Mammary epithelial cell (primary cell): Measurements from ENCODE around the genes RPS19, ARHGEF1, ZNF526, LIPE and LYPD3.

DNA sequence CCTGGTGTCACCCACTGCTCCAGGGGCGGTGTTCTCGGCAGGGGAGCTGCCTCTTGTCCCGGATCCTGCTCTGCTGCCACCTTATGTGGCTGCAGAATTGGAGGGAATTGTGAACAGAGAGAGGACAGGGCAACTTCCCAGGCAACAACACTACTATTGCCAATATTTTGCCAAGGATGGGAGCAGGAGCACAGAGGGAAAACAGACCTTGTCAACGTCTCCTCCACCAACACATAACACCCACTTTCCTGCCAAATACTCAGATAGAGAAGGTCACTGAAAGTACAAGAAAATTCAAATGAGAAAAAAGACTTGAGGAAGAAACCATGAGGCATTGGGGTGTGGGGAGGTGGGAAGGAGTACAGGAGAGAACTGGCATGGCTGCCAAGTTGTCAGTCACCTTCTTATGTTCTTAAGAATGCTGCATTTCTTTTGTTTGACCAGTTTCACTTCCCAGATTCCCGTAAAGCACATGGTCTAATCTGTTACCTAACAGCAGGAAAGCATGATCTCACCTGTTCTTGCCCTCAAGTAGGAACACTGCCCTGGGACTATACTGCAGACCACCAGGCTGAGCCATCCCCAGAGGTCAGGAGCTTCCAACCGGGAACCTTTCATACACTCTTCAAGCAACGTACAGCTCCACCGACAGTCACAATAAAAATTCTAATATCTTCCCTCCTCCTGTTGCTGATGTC is 4.7 kb upstream of the CEACAM6 start:
- CAGE, long polyA plus RNA, result no peak
- RRBS, result no CpG with 5 or more reads among the region's 8 CpGs

DNA sequence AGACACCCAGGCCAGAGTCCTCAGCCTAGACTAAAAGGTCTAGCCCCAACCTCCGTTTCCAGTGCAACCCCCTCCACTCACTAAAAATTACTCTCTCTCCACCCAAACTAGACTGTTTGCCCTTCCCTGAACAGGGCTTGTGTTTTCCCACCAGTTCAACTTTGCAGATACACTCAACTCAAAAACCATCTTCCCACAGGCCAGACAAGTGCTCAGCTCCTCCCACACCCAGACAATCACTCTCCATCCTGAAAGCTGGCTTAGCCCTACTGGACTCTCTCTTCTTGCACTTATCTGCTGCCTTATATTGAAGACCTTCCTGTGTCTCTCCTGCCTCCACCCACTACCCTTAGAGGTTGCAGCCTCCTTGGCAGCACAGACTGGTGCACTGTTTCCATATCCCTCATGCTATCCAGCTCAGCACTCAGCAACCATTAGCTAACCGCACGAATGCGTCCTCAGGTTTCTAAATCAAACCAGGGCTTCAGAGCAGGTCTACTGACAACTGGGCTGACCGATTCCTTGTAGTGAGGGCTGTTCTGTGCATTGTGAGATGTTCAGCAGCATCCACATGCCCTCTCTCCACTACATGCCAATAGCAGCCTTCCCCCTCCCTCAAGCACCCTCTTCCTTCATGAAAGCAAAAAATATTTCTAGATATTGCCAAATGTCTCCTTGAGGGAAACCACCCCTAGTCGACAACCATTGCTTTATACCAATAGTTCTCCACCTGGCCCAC is 2.8 kb upstream of the CEACAM6 start:
- CAGE, long polyA plus RNA, result no peak
- RRBS, result no CpG with 5 or more reads among the region's 6 CpGs

DNA sequence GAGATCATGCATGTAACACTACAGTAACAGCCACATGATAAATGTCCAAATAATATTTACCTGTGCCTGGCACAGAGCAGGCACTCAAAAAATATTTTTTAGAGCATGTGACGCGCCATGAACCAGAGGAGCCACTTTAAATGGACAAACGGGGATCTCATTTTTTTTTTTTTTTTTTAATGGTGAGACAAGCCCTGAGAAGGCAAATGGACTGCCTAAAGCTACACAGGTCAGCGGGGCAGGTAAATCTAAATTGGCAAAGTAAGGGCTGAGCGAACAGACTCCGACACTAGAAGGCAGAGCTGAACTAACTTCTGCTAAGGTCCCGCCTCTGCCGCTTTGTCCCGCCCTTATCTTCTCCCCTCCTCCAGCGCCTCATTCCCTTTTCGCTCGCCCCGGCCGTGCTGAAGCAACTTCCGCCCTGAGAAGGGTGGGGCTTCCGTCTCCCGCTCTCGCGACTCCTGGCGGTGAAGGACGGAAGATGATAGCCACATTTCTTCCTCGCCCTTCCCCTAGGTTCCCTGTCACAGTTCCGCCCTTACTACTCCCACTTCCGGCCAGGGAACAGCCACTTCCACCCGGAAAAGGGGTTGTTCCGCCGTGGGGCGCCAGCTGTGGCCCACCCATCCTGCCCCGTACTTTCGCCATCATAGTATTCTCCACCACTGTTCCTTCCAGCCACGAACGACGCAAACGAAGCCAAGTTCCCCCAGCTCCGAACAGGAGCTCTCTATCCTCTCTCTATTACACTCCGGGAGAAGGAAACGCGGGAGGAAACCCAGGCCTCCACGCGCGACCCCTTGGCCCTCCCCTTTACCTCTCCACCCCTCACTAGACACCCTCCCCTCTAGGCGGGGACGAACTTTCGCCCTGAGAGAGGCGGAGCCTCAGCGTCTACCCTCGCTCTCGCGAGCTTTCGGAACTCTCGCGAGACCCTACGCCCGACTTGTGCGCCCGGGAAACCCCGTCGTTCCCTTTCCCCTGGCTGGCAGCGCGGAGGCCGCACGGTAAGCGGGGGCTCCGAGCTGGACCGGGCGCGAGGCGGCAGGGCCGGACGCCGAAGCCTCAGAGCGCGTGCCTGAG is at the start of gene RPS19:
Gene RPS19 (plus strand): TSS at position 973 of the 1,083 bp plus-strand sequence.
- CAGE, long polyA plus RNA, result start-site peak on the plus strand centred at position 973 of the sequence, 7 bp wide, 65 reads
- RRBS, result 1% methylated on average over 13 of the region's 73 CpGs

- CAGE, long polyA plus RNA, result no peak
- RRBS, result 1% methylated on average over 36 of the region's 85 CpGs
These were observed at the start of gene ARHGEF1 for GRCh38 chr19:41882280-41883401. Gene ARHGEF1 (plus strand): TSS chr19:41883184.

- CAGE, long polyA plus RNA, result no peak
- RRBS, result no CpG with 5 or more reads among the region's 9 CpGs
These were observed 17.3 kb downstream of the ARHGEF1 start for GRCh38 chr19:41900131-41900772.

GRCh38 chr19:41912657-41913088 is 15.6 kb downstream of the ERFL start:
- CAGE, long polyA plus RNA, result no peak
- RRBS, result 7% methylated on average over 15 of the region's 23 CpGs

DNA sequence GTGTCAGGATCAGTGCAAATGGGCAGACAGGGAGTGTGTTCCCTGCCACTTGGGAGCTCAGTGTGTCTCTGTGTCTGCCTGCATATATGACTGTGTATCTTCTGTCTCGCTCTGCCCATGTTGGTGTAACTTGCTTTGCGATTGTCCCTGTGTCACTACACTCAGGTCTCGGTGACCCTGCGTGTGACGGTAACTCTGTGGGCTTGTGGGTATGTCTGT is 8.1 kb upstream of the ERFL start:
- CAGE, long polyA plus RNA, result no peak
- RRBS, result no CpG with 5 or more reads among the region's 5 CpGs

- CAGE, long polyA plus RNA, result no peak
- RRBS, result no CpG with 5 or more reads among the region's 7 CpGs
These were observed 1.3 kb downstream of the RABAC1 start for GRCh38 chr19:41957790-41958192.

GRCh38 chr19:41965990-41966630 is 7.0 kb upstream of the RABAC1 start:
- CAGE, long polyA plus RNA, result no peak
- RRBS, result no CpG with 5 or more reads among the region's 18 CpGs

DNA sequence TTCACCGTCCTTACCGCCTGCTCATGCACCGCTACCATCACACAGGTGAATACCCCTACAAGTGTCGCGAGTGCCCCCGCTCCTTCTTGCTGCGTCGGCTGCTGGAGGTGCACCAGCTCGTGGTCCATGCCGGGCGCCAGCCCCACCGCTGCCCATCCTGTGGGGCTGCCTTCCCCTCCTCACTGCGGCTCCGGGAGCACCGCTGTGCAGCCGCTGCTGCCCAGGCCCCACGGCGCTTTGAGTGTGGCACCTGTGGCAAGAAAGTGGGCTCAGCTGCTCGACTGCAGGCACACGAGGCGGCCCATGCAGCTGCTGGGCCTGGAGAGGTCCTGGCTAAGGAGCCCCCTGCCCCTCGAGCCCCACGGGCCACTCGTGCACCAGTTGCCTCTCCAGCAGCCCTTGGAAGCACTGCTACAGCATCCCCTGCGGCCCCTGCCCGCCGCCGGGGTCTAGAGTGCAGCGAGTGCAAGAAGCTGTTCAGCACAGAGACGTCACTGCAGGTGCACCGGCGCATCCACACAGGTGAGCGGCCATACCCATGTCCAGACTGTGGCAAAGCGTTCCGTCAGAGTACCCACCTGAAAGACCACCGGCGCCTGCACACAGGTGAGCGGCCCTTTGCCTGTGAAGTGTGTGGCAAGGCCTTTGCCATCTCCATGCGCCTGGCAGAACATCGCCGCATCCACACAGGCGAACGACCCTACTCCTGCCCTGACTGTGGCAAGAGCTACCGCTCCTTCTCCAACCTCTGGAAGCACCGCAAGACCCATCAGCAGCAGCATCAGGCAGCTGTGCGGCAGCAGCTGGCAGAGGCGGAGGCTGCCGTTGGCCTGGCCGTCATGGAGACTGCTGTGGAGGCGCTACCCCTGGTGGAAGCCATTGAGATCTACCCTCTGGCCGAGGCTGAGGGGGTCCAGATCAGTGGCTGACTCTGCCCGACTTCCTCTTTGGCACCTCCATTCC is 4.7 kb downstream of the ZNF574 start:
- CAGE, long polyA plus RNA, result no peak
- RRBS, result 98% methylated on average over 14 of the region's 52 CpGs

DNA sequence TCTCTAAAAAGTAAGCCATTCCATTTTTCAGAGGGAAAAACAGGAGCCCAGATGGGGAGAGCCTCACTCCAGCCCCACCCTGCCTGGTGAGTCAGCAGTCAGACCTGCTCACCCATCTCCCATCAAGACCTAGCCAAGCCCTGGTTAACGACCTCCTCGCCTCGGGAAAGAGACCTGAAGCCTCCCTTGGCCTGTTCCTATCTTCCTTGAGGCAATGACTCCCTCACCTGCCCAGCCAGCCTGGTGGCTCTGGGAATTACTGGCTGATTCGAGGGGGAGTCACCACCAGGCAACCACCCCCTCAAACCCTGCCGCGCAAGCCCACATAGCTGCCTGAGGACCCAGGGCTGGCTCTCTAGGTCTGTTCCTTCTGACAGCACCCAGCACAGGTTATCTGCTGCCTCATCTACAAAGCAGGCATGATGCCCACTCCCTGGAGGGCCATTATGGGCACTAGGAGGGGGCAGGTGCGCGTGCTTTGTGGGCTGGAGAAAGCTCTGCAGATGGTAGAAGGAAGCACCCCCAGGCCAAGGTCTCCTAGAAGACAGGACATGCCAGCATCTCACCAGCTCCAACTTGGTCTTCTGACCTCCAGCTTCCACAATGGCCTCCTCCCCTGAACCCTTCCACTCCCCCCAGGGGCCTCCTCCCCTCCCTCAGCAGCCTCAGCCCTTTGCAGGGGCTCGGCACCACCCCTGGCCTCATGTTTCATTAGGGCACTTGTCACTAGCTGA is 10.5 kb downstream of the DEDD2 start:
- CAGE, long polyA plus RNA, result no peak
- RRBS, result no CpG with 5 or more reads among the region's 9 CpGs

- CAGE, long polyA plus RNA, result no peak
- RRBS, result 65% methylated on average over 4 of the region's 10 CpGs
These were observed 9.0 kb downstream of the DEDD2 start for GRCh38 chr19:42208474-42208914.

- CAGE, long polyA plus RNA, result no peak
- RRBS, result no CpG with 5 or more reads among the region's 55 CpGs
These were observed at the start of gene ZNF526 for GRCh38 chr19:42219643-42220695. Gene ZNF526 (plus strand): TSS chr19:42220312.

GRCh38 chr19:42272795-42274115 is 4.2 kb downstream of the CIC start:
- CAGE, long polyA plus RNA, result no peak
- RRBS, result 73% methylated on average over 3 of the region's 75 CpGs

DNA sequence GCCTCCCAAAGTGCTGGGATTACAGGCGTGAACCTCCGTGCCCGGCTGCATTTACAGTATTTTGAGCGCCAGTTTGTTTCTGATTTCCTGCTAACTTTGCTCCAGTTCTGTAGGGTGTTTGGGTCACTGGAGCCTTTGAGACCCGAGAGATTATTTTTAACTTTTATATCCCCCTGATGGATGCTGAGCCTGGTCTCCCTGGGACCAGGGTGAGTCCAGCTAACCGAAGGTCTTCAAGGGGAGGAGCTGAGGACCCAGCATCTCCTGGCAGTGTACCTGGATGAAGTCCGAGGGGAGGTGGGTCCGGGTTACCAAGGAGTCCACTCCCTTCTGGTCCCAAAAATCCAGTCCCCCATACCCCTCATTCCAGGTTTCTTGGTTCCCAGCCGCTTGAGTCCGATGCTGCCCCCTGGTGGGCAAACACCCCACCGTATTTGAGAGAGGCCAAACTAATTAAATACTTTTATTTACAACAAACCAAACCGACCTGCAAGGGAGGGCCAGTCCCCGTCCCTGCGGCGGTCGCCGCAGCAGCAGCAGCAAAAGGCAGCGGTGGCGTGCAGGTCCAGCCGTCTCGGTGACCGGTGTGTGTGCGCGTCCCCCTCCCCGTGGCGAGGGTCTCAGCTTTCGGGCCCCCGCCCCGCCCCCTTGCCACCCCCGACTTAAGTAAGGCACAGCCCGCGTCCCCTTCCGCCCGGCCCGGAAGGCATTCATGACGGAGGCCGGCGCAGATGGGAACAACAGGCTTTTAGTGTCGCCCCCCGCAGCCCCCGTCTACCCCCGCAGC is 11.2 kb upstream of the CNFN start:
- CAGE, long polyA plus RNA, result no peak
- RRBS, result 2% methylated on average over 4 of the region's 42 CpGs

GRCh38 chr19:42422330-42422861 is 4.8 kb downstream of the LIPE start:
- CAGE, long polyA plus RNA, result no peak
- RRBS, result no CpG with 5 or more reads among the region's 13 CpGs

GRCh38 chr19:42424814-42425151 is 2.4 kb downstream of the LIPE start:
- CAGE, long polyA plus RNA, result no peak
- RRBS, result no CpG with 5 or more reads among the region's 12 CpGs

- CAGE, long polyA plus RNA, result no peak
- RRBS, result no CpG with 5 or more reads among the region's 3 CpGs
These were observed at the start of gene LIPE for GRCh38 chr19:42427104-42427516. Gene LIPE (minus strand): TSS chr19:42427388.

- CAGE, long polyA plus RNA, result no peak
- RRBS, result no CpG with 5 or more reads among the region's 4 CpGs
These were observed 18.9 kb upstream of the CXCL17 start for GRCh38 chr19:42461501-42462204.

GRCh38 chr19:43465353-43466001 is at the start of gene LYPD3:
Gene LYPD3 (minus strand): TSS chr19:43465608.
- CAGE, long polyA plus RNA, result no peak
- RRBS, result no CpG with 5 or more reads among the region's 24 CpGs